ENCODE measurements around the gene ESR1.

GRCh38 chr6:151410355-151410910 lies 19.1 kb upstream of the ZBTB2 start:
- RRBS, 2 experiments = no CpG with 5 or more reads among the region's 4 CpGs
CAGE:
- cytosol, long polyA minus RNA = no peak
- cytosol, long polyA plus RNA = no peak
- long polyA plus RNA = no peak
- nucleus, long polyA minus RNA = no peak
- nucleus, long polyA plus RNA = no peak

- RRBS, 2 experiments = no CpG with 5 or more reads among the region's 9 CpGs
CAGE:
- cytosol, long polyA minus RNA = no peak
- cytosol, long polyA plus RNA = no peak
- long polyA plus RNA = no peak
- nucleus, long polyA minus RNA = no peak
- nucleus, long polyA plus RNA = no peak
These were observed 25.6 kb upstream of the ZBTB2 start for GRCh38 chr6:151416728-151417653.

DNA sequence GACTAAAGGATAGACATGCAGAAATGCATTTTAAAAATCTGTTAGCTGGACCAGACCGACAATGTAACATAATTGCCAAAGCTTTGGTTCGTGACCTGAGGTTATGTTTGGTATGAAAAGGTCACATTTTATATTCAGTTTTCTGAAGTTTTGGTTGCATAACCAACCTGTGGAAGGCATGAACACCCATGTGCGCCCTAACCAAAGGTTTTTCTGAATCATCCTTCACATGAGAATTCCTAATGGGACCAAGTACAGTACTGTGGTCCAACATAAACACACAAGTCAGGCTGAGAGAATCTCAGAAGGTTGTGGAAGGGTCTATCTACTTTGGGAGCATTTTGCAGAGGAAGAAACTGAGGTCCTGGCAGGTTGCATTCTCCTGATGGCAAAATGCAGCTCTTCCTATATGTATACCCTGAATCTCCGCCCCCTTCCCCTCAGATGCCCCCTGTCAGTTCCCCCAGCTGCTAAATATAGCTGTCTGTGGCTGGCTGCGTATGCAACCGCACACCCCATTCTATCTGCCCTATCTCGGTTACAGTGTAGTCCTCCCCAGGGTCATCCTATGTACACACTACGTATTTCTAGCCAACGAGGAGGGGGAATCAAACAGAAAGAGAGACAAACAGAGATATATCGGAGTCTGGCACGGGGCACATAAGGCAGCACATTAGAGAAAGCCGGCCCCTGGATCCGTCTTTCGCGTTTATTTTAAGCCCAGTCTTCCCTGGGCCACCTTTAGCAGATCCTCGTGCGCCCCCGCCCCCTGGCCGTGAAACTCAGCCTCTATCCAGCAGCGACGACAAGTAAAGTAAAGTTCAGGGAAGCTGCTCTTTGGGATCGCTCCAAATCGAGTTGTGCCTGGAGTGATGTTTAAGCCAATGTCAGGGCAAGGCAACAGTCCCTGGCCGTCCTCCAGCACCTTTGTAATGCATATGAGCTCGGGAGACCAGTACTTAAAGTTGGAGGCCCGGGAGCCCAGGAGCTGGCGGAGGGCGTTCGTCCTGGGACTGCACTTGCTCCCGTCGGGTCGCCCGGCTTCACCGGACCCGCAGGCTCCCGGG lies at the start of gene ESR1:
ESR1 (plus strand) TSS at position 987 of the 1,067 bp plus-strand sequence.
- RRBS, 2 experiments = 6 to 7% methylated on average over 8 of the region's 36 CpGs
CAGE:
- cytosol, long polyA minus RNA = no peak
- cytosol, long polyA plus RNA = no peak
- long polyA plus RNA = no peak
- nucleus, long polyA minus RNA = no peak
- nucleus, long polyA plus RNA = no peak

GRCh38 chr6:151814602-151814989 lies 7.1 kb downstream of the ESR1 start:
- RRBS, 2 experiments = no CpG with 5 or more reads among the region's 1 CpG
CAGE:
- cytosol, long polyA minus RNA = no peak
- cytosol, long polyA plus RNA = no peak
- long polyA plus RNA = no peak
- nucleus, long polyA minus RNA = no peak
- nucleus, long polyA plus RNA = no peak

GRCh38 chr6:151916693-151917526 lies 109.4 kb downstream of the ESR1 start:
- RRBS, 2 experiments = no CpG with 5 or more reads among the region's 4 CpGs
CAGE:
- cytosol, long polyA minus RNA = no peak
- cytosol, long polyA plus RNA = no peak
- long polyA plus RNA = no peak
- nucleus, long polyA minus RNA = no peak
- nucleus, long polyA plus RNA = no peak

GRCh38 chr6:152130307-152130901 lies 322.9 kb downstream of the ESR1 start:
- RRBS, 2 experiments = no CpG with 5 or more reads among the region's 4 CpGs
CAGE:
- cytosol, long polyA minus RNA = no peak
- cytosol, long polyA plus RNA = no peak
- long polyA plus RNA = no peak
- nucleus, long polyA minus RNA = no peak
- nucleus, long polyA plus RNA = no peak

GRCh38 chr6:152167456-152168751 lies 360.4 kb downstream of the ESR1 start:
- RRBS, 2 experiments = no CpG with 5 or more reads among the region's 15 CpGs
CAGE:
- cytosol, long polyA minus RNA = no peak
- cytosol, long polyA plus RNA = no peak
- long polyA plus RNA = no peak
- nucleus, long polyA minus RNA = no peak
- nucleus, long polyA plus RNA = no peak

GRCh38 chr6:152170707-152171876 lies 363.6 kb downstream of the ESR1 start:
- RRBS, 2 experiments = no CpG with 5 or more reads among the region's 15 CpGs
CAGE:
- cytosol, long polyA minus RNA = no peak
- cytosol, long polyA plus RNA = no peak
- long polyA plus RNA = no peak
- nucleus, long polyA minus RNA = no peak
- nucleus, long polyA plus RNA = no peak

- RRBS, 2 experiments = no CpG with 5 or more reads among the region's 8 CpGs
CAGE:
- cytosol, long polyA minus RNA = no peak
- cytosol, long polyA plus RNA = no peak
- long polyA plus RNA = no peak
- nucleus, long polyA minus RNA = no peak
- nucleus, long polyA plus RNA = no peak
These were observed 369.1 kb downstream of the SYNE1 start for GRCh38 chr6:152268045-152268517.

DNA sequence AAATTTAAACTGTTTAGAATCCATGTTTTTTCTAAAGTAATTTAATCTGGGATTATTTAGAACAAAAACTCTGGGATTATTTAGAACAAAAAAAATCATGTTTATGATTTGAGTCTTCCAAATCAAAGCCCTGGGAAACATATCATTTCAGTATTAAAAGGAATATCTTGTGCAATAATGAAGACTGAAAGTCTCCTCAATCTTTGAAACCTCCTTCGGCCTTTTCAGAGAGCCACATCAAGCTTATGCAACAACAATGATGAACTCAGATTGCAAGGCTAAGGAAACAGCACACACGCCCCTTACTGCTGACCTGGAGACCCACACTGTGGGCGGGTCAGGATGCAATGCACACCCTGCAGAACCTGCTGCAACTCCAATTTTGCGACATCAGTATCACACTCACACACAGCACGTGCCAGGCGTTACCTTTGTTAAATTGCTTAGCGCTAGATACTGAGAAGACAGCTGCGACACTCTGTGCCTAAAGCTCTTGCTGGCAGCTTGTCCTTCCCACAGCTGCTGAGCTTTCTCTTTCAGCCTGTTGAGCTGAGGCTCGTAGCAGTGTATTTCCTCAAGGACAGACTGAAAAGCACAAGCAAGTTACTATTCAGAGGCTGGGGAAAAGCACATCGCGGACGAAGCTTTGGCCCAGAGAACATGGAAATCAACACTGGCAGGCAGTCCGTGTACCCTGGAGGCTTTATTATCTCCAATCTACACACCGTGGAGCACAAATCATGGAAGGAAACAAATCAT lies 268.4 kb downstream of the SYNE1 start:
- RRBS, 2 experiments = no CpG with 5 or more reads among the region's 14 CpGs
CAGE:
- cytosol, long polyA minus RNA = no peak
- cytosol, long polyA plus RNA = no peak
- long polyA plus RNA = no peak
- nucleus, long polyA minus RNA = no peak
- nucleus, long polyA plus RNA = no peak

DNA sequence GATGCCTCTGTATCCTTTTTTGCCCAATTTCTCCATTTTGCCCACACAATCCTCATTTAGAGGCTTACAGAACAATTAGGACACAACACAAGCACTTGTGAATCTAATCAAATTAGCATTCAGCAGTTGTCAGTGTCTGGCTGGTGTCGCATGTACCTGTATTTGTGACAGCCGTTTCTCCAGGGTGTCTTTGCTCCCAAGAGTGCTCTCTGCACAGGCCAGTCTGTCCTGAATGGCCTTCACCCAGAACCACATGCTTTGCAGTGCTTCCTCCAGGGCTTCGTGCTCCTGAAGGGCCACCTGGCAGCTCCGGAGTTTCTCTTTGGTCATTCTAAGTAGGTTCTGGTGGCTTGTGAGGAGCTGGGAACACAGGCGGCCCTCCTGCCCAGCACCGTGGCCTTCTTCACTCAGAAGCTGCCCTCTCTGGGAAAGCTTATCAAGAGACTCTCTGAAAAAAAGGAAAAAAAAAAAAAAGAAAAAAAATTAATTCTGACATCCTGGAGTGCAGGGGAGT lies 246.0 kb downstream of the SYNE1 start:
- RRBS, 2 experiments = no CpG with 5 or more reads among the region's 6 CpGs
CAGE:
- cytosol, long polyA minus RNA = no peak
- cytosol, long polyA plus RNA = no peak
- long polyA plus RNA = no peak
- nucleus, long polyA minus RNA = no peak
- nucleus, long polyA plus RNA = no peak

DNA sequence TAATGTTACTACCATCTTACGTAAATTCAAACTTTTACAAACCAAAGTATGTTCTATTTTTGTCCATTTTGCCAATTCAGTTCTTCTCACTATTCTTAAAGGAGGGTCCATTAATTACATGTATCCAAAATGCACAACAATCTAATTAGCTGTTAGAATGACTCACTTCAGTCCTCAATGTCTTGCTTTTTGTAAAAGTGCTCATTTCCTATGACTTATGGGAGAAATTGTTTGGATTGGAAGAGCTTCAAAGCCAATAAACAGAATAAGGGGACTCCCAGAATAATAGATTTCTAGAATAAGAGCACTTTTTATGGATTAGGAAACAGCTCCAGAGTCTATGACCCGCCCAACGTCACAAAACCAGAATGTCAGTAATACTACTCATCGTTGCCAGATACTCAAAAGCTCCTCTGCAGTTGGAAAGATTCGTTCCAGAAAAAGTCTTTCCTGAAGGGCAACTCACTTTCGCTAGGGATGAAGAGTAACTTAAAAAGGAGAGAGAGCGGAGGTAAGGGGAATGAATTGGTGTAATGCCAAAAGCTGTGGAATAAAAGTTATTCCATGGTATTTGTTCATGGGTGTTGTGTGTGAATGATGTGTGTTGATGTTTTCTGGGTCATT lies 64.8 kb downstream of the SYNE1 start:
- RRBS, 2 experiments = no CpG with 5 or more reads among the region's 7 CpGs
CAGE:
- cytosol, long polyA minus RNA = no peak
- cytosol, long polyA plus RNA = no peak
- long polyA plus RNA = no peak
- nucleus, long polyA minus RNA = no peak
- nucleus, long polyA plus RNA = no peak

- RRBS, 2 experiments = no CpG with 5 or more reads among the region's 17 CpGs
CAGE:
- cytosol, long polyA minus RNA = no peak
- cytosol, long polyA plus RNA = no peak
- long polyA plus RNA = no peak
- nucleus, long polyA minus RNA = no peak
- nucleus, long polyA plus RNA = no peak
These were observed 905 bp upstream of the MTRF1L start for GRCh38 chr6:153003218-153004010.

- RRBS, 2 experiments = 3 to 4% methylated on average over 13 of the region's 39 CpGs
CAGE:
- cytosol, long polyA minus RNA = no peak
- cytosol, long polyA plus RNA = no peak
- long polyA plus RNA = no peak
- nucleus, long polyA minus RNA = no peak
- nucleus, long polyA plus RNA = no peak
These were observed 680 bp downstream of the RGS17 start for GRCh38 chr6:153130334-153130870.

DNA sequence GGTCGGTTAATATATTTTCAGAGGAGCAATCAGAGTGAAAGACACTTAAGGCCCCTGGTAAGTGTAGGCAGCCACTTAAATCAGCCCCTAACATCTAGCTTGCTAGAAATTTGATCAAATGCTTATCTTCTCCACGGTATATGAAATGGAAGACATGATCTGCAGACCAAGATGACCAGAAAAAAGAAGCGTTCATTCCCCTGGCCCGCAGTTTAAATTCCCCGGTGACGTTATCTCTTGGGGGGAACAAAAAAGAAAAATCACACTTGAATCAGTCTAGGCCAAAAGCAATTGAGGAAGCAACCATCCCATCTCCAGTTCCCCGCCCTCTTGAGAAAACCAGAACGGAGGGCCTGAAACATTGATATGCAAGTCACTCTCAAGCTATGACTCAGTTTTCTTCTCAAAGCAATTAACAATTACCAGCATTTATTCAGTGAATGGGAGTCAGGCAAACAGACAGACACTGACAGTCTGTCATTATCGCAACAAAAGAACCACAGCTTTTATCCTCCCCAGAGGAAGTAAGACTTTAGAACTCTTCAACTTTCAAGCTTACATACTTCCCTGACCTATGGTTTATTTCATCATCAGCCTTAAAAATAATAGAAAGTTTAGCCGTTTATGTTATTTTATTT lies 100.8 kb downstream of the OPRM1 start:
- RRBS, 2 experiments = no CpG with 5 or more reads among the region's 10 CpGs
CAGE:
- cytosol, long polyA minus RNA = no peak
- cytosol, long polyA plus RNA = no peak
- long polyA plus RNA = no peak
- nucleus, long polyA minus RNA = no peak
- nucleus, long polyA plus RNA = no peak

DNA sequence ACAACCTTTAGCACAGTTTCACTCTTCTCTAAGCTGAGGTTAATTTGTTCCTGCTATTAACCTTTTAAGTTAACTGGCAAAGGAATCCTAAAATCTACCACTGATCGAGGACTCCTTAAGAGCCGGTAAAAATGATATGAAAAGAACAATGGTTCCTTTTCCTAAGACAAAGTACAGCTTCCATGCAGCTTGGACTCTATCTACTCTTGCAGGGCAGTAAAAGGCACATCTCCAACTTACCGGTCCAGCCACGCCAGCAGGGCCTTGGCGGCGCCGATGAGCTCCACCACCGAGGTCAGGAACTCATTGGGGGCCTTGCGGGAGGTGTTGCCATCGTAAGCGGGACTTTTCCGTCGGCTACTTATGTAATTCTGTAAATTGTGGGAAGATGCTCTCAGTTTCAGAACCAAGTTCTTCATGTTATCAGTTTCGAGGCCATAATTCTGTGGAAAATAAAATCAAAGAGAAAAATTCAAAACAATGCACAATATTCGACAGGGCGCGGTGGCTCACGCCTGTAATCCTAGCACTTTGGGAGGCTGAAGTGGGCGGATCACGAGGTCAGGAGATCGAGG lies 68.5 kb downstream of the CNKSR3 start:
- RRBS, 2 experiments = 97 to 100% methylated on average over 2 of the region's 21 CpGs
CAGE:
- cytosol, long polyA minus RNA = no peak
- cytosol, long polyA plus RNA = no peak
- long polyA plus RNA = no peak
- nucleus, long polyA minus RNA = no peak
- nucleus, long polyA plus RNA = no peak

DNA sequence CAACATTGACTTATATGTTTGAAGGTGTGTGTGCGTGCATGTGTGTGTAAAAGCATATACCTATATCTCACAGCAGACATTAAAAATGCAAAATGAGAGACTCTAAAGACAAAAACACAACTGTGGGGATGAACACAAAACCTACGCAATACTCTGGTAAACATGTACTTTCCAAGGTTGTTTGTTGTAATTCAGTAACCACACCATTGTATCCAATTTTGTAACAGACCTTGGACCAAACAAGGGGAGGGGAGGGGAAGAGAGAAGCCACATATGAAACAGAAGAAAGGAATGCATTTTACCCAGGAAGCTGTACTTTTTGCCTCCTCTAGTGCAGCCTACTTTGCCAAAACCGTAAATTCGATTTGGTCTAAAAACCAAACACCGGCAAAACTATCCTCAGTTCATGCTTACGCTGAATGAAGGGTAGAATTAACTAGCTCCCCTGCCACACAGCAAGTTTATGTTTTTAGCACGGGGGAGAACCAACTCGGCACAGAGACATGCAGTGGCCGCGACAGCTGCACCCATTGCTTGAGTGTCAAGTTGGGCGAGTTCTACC lies 50.0 kb downstream of the CNKSR3 start:
- RRBS, 2 experiments = no CpG with 5 or more reads among the region's 11 CpGs
CAGE:
- cytosol, long polyA minus RNA = no peak
- cytosol, long polyA plus RNA = no peak
- long polyA plus RNA = no peak
- nucleus, long polyA minus RNA = no peak
- nucleus, long polyA plus RNA = no peak

DNA sequence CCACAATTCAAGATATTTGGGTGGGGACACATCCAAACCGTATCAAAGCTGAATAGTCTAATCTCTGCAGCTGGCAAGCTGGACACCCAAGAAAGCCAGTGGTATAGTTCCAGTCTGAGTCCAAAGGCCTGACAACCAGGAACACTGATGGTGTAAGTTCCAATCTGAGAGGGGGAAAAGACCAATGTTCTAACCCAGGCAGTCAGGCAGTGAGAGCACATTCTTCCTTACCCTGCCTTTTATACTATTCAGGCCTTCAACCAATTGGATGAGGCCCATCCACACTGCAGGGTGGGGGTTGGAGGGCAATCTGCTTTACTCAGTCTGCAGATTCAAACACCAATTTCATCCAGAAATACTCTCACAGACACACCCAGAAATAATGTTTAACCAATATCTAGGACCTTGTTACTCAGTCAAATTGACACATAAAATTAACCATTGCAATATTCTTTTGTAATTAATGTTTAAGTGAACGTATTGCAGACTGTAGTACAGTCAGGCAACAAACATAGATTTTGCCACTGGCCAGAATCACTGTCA lies 18.1 kb upstream of the CNKSR3 start:
- RRBS, 2 experiments = no CpG with 5 or more reads among the region's 2 CpGs
CAGE:
- cytosol, long polyA minus RNA = no peak
- cytosol, long polyA plus RNA = no peak
- long polyA plus RNA = no peak
- nucleus, long polyA minus RNA = no peak
- nucleus, long polyA plus RNA = no peak

GRCh38 chr6:154781659-154783050 lies 48.9 kb downstream of the SCAF8 start:
- RRBS, 2 experiments = no CpG with 5 or more reads among the region's 11 CpGs
CAGE:
- cytosol, long polyA minus RNA = no peak
- cytosol, long polyA plus RNA = no peak
- long polyA plus RNA = no peak
- nucleus, long polyA minus RNA = no peak
- nucleus, long polyA plus RNA = no peak

DNA sequence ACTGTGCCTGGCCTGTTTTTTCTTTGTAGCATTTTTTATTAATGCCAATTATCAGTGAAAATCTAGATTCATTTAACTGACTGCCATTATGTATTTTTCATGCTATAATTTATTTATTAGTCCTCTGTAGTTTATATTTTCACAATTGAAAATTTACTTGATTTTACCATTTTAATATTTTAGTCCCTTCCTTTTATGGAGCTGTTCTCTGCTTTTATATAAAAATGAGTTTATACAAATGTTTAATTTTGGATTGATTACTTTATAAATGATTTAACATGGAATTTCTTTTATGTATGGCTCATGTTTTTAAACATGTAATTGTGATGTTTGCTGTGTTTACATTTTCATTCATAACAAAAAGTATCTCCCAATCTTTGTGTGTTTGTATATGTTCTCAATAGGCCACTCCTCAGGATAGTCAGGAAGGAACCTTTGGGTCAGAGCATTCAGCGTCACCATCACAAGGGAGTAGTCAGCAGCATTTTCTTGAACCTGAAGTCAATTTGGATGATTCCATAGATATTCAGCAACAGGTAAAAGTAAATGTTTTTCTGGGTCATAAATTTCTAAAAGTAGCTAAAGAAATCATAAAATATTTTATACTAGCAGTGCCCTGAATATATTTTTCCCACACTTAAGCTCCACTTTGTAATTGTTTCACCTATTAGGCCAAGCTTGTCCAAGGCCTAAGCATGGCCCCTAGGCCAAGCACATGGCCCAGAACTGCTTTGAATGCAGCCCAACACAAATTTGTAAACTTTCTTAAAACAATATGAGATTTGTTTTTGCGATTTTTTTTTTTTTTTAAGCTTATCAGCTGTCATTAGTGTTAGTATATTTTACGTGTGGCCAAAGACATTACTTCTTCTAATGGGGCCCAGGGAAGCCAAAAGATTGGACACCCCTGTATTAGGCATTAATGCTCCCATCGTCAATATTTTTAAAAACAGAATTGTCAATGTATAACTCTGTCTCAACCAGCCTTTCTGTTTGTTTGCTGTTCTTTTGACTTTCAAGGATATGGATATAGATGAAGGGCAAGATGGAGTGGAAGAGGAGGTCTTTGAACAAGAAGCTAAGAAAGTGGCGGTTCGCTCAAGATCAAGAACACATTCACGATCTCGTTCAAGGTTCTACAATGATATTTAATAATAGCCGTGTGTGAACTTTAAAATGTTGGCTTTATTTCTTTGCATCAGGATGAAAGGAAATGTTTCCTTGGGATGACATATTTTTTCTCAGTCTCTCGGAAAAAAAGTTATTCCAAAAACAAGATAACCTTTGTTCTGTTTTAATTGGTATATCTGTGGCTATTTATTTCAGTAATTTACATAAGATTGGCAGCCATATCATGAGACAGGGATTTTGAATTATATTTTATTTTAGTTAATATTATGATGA lies 75.0 kb downstream of the SCAF8 start:
- RRBS, 2 experiments = no CpG with 5 or more reads among the region's 10 CpGs
CAGE:
- cytosol, long polyA minus RNA = no peak
- cytosol, long polyA plus RNA = no peak
- long polyA plus RNA = no peak
- nucleus, long polyA minus RNA = no peak
- nucleus, long polyA plus RNA = no peak

Data from HepG2 (cell line).